Sigmoid colon (tissue), 4 donors: ENCODE measurements around the gene B3GALNT2.

DNA sequence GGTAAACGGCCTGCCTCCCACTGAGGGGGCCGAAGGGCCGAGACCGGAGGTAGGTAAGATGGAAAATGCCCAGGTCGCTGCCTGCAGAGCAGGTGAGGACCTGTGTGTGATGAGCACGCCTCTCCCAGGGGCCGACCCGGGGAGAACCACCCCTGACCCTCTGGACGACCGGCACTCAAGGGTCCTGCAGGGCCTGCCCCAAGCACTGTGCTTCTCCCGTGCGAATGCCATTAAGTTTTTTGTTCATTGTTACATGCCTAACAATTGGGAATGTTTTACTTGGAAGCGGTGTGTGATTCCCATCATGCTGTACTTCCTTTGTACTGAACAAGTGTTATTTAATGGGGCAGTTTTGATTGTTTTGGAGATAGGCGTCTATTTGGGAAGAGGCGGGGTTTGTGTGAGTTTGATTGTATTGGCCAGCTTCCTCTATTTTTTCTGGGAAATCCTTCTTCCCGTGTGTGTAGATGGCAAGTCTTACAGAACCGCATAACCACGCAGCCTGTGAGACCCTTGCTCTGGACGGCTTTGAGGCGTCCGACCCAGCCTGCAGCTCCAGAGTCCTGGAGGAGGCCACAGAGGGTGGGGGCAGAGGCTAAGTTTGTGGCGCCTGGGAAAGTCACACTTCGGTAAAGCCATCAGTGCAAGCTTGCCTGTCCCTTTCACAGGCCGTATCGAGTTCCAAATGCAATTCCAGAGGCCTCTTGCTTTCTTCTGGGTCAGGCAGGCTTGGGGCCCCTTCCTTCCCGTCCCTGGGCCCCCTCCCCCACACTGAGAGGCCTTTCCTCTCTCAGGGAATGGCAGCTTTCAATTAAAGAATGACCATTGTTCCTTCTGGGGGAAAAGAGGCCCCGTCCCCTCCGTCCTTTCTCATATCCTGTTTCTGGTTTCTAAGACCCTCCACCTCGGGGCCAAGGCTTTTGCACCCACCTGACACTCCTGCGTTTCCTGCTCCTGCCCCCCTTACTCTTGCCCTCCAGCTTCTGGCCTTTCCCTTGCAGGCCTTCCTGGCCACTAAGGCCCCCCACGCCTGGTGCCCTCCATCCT is 210.3 kb downstream of the TOMM20 start:
- PRO-cap, result no peak
- RAMPAGE, long total RNA, 4 experiments, result no peak in any of the 4 experiments

- PRO-cap, result no peak
- RAMPAGE, long total RNA, 4 experiments, result no peak in any of the 4 experiments
Observed at GRCh38 chr1:234932738-234933462, 195.7 kb downstream of the TOMM20 start.

DNA sequence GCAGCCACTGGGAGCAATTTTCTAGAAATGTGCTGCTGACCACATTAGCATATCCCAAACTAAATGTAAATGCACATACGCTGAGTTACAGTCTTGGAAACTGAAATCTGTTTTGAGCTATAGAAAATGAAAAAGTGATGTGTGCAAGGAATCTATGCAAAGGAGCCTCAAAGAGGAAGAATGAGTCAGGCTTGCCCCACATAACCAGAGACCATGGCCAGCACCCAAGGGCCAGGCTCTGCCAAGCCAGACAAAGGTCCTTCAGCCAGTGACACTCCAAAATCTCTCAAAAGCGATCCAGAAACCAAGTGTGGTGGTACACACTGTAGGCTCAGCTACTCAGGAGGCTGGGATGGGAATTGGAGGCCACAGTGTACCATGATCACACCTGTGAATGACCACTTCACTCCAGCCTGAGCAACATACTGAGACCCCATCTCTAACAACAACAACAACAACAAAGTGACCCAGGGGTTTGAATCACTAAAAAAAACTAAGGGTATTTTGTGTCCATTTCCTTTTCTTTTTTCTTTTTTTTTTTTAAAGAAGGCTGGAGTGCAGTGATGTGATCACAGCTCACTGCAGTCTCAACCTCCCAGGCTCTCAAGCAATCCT is 195.1 kb downstream of the TOMM20 start:
- PRO-cap, result no peak
- RAMPAGE, long total RNA, 4 experiments, result no peak in any of the 4 experiments

DNA sequence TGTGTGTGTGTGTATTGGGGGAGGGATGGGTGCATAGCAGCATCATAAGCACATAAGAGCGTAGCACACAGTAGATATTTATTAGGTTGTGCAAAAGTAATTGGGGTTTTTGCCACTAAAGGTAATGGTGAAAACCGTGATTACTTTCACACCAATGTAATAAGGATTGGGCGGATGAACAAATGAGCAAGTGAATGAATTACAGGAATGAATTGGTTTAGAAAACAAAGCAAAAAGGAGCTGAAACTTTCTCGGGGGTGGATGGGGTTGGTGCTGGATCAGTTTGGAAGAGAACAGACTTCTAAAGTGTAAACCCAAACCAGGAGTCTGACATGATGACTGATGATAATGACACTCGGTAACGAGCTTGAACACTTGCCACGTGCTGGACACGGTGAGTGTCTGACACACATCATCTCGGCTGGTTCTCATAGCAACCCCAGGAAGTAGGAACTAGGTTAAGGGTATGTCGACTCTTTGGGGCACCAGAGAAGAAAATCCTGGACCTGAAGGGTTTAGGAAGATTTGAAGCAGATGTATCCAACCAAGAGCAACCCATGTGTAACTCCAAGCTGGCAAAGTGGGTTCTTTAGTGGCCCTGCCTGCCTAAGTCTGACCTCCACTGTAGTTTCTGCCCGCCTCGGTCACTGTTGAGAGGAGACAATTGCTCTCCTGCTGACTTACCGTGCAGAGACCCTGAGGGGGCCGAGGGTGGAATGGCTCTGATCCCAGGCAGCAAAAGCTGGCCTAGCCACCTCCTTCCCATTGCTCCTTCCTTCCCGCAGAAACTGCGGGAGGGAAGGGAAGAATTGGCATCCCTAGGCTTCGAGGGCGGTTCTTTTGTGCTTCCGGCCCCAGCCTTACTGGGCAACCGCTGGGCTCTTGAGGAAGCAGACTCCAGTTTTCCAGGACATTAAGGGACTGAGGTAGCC is 156.2 kb downstream of the TOMM20 start:
- PRO-cap, result no peak
- RAMPAGE, long total RNA, 4 experiments, result no peak in any of the 4 experiments

DNA sequence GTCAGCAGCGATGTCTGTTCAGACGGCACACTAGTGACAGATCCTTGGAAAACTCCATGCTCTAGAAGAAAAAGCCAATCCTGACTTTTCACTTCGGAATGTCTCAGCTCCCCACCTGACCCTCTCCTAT is 148.5 kb downstream of the TOMM20 start:
- PRO-cap, result no peak
- RAMPAGE, long total RNA, 4 experiments, result no peak in any of the 4 experiments

DNA sequence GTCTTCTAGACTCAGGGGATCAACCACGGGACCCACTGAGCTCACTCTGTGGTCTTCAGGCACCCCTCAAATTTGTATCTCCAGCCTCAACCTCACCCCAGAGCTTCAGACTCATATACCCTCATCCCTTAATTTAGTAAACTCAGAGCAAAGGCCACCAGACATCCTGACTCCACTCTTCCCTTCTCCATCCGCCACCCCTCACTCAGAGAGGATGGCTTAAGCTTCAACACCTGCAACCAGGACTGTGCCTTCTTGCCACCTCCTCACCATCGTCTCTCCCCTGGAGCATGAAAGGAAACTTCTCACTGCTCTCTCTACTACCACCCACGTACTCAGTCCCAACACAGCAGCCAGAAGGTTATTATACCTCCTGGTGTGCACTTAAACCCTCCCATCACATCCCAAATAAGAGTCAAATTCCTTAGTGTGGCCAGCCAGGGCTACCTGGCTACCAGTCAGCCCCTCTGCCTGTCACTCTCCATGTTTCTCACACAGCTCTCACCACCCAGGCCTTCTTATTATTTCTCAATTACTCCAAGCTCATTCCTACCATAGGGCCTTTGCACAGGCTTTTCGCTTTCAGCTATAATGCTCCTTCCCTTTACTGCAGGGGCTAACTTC is 137.8 kb downstream of the TOMM20 start:
- PRO-cap, result no peak
- RAMPAGE, long total RNA, 4 experiments, result no peak in any of the 4 experiments

- PRO-cap, result no peak
- RAMPAGE, long total RNA, 4 experiments, result no peak in any of the 4 experiments
Observed at GRCh38 chr1:235000274-235001058, 128.2 kb downstream of the TOMM20 start.

DNA sequence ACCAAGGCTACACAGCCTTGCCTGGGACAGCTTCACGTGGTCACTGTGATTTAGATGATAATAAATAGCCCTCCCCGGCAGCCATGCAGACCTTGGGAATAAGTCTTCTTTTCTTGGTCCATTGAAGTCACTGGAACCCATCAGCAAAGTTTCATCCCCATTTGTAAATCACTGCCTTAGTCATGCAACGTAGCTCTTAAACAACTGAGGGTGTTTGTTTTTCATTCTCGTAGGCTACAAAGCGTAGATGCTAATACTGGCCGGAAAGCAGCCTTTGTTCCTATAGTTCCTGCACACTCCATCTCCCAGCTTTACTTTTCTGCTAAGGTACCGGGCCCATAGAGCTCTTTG is 105.6 kb downstream of the TOMM20 start:
- PRO-cap, result no peak
- RAMPAGE, long total RNA, 4 experiments, result no peak in any of the 4 experiments

DNA sequence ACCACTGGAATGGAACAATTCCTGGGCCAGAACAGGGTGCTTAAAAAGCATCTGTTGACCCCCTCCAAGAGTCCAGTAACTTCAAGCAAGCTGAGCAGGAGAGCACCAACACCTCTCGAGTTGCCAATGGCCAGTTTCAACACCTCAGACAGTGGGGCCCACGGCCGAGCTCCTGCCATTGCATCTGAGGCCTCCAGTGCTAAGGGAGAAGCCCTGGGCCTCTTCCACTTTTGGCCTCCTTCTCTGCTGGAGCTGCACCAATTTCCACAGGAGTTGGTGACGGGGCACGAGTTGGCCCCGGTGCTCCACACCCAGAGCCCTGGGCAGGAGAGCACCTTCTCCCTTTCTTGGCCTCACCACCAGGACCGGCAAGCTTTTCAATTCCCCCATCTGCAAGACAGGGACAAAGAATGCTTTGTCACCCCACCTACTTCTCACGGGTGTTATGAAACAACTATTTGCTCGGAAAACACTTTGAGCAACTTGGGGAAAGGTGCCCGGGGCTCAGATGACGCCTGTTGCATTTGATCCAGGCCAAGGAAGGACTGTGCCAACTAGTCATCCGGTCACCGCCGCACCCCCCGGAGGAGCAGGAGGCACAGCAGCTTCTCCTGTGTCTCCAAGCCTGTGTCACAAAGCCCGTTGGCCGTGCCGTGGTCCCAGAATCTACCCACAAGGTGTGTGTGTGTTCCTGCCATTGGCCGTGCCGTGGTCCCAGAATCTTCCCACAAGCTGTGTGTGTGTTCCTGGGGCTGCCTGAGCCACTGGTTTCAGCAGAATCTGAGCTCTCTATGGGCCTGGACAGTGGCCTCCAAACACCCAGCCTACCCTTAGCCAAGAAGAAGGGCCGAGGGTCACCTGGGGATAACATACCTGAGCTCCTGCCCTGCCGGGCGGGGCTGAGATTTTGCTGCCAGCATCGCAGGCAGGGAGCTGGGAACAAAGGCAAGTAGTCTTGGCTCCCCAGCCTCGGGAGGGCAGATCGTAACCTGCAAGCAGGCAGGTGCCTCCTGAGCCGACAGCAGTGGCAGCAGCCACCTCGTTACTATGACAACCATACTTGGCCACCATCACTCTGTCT is 55.1 kb downstream of the TOMM20 start:
- PRO-cap, result no peak
- RAMPAGE, long total RNA, 4 experiments, result no peak in any of the 4 experiments

DNA sequence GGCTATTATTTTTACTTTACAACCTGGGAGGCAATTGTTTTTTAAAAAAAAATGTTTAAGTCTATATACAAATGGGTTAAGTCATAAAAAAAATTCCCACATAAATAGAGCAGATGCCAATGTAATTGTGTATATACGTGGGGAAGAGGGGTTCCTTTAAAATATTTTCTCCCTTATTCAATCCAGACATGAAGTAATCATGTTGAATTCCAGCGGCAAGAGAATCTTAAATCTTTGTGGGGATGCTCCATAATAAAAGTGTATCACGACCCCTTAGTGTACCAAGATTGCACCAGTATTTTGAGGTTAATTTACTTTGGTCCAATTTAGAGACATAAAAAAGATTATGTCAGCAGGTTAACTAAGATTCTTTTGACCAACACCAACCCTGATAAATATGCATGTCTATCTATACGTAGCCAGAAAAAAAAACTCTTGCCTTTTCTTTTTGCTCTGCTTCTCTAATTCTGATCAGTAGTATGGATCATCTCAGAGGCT is 62.0 kb downstream of the ARID4B start:
- PRO-cap, result no peak
- RAMPAGE, long total RNA, 4 experiments, result no peak in any of the 4 experiments

GRCh38 chr1:235307325-235307650 is 20.7 kb downstream of the ARID4B start:
- PRO-cap, result no peak
- RAMPAGE, long total RNA, 4 experiments, result no peak in any of the 4 experiments

GRCh38 chr1:235329112-235329973 is 973 bp downstream of the GGPS1 start:
- PRO-cap, result no peak
- RAMPAGE, long total RNA, 4 experiments, result no peak in any of the 4 experiments

- PRO-cap, result unidirectional peak, minus-strand start at chr1:235504253; bidirectional peak, plus-strand start at chr1:235504732, minus-strand start at chr1:235504425
- RAMPAGE, long total RNA, 4 experiments, result no peak in any of the 4 experiments
Observed at GRCh38 chr1:235503727-235504521, at the start of gene B3GALNT2. TSS of gene B3GALNT2 (minus strand) at chr1:235504452.

- PRO-cap, result no peak
- RAMPAGE, long total RNA, 4 experiments, result no peak in any of the 4 experiments
Observed at GRCh38 chr1:235859137-235859525, 7.6 kb downstream of the LYST start.

DNA sequence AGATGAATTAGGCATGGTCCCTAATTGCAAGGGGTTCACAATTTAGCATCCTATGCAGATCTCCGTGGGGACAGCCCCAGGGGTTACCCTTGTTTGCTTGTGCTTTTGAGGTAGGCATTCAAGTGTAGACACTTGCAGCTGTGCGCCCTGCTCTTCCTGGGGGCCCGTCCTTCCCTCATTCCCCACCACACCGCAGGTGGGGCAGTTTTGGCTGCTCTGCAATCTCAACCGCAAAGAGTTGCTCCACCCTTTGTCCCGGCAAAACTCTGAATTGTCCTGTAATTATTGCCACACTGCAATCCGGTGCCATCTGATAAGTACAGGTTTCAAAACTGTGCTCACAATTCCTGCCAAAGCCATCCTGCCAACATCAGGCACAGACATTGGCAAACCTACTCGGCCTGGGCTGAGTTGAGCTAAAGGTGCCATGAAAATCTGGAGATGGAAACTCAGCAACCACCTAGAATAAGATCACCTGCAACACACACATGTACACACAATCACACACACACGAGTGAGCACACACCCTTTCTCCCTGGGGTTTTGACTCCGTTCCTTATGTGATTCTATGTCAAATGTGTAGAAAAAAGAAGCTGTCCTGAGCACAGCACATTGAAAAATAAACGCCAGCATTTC is 65.5 kb upstream of the LYST start:
- PRO-cap, result no peak
- RAMPAGE, long total RNA, 4 experiments, result no peak in any of the 4 experiments

- PRO-cap, result no peak
- RAMPAGE, long total RNA, 4 experiments, result no peak in any of the 4 experiments
Observed at GRCh38 chr1:235942018-235942543, 75.4 kb upstream of the LYST start.

DNA sequence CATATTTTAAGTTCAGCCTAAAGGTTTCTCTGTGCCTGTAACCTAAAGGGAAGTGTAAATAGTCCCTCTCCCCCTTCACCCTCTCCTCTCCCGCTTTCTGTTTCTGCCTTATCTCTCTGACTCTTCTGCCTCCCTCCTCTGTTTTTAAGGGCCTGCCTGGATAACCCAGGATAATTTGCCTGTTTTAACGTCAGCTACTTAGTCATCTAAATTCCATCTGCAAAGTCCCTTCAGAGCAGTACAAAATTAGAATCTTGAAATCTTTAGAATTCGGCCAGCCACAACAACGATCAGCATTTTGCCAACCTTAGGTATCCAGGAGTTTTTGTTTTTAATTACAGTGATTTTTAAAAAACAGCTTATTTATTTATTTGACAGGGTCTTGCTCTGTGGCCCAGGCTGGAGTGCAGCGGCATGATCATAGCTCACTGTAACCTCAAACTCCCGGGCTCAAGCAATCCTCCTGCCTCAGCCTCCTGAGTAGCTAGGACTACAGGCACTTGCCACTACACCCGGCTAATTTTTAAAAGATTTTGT is 92.4 kb downstream of the NID1 start:
- PRO-cap, result unidirectional peak, minus-strand start at position 146 of the sequence
- RAMPAGE, long total RNA, 4 experiments, result no peak in any of the 4 experiments

DNA sequence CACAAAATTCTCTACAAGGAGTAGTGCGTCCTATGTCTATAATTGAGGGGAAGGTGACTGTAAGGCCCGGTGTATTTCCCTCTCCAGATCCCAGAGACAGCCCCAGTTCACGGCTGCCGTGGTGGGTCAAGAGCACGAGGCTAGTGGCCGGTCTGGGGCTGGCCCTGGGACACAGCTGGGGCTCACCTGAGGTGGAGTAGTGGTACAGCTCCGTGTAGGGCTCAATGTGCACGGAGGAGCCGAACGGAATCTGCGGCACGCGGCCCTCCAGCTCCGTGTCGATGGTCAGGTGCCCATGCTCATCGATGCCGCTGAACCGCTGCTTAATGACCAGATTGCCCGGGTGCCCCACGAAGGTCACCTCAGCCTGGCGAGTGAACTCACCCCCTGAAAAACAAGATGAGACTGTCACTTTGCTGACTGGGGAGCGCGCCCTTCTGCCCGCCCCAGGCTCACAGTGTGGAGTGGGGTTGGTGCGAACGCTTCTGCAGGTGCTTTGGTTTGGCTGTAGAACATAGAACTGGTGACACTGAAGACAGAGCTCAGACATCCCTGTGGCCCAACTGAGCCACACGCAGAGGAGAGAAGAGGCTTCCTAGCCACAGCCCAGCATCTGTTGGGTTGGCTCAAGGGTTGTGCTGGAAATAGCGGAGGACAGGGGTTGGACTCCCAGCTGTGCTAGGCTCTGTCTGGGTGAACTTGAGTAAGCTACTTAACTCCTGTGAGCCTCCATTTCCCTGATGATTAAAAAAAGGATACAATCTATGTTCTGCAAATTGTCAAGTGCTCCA is 35.3 kb downstream of the NID1 start:
- PRO-cap, result no peak
- RAMPAGE, long total RNA, 4 experiments, result no peak in any of the 4 experiments

DNA sequence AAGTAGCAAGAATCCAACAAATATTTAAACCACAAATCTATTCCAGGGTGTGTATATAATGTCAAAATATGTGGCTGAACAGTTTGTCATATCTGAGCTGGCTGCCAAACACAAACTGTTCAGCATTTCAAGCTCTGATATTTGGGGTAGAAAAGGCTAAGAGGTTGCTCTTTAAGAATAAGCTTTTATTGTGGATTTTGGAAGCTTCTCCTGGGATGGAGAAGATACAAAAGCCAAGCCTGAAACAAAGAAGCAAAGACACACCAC is 29.0 kb downstream of the NID1 start:
- PRO-cap, result no peak
- RAMPAGE, long total RNA, 4 experiments, result no peak in any of the 4 experiments

- PRO-cap, result no peak
- RAMPAGE, long total RNA, 4 experiments, result start-site peak on the minus strand in 1 of 4 experiments, at chr1:236042228-236042236 at its widest, 67 reads per replicate
Observed at GRCh38 chr1:236041743-236042479, 23.0 kb downstream of the NID1 start.